Neutrophil (primary cell): ENCODE measurements around the gene KIAA1217.

DNA sequence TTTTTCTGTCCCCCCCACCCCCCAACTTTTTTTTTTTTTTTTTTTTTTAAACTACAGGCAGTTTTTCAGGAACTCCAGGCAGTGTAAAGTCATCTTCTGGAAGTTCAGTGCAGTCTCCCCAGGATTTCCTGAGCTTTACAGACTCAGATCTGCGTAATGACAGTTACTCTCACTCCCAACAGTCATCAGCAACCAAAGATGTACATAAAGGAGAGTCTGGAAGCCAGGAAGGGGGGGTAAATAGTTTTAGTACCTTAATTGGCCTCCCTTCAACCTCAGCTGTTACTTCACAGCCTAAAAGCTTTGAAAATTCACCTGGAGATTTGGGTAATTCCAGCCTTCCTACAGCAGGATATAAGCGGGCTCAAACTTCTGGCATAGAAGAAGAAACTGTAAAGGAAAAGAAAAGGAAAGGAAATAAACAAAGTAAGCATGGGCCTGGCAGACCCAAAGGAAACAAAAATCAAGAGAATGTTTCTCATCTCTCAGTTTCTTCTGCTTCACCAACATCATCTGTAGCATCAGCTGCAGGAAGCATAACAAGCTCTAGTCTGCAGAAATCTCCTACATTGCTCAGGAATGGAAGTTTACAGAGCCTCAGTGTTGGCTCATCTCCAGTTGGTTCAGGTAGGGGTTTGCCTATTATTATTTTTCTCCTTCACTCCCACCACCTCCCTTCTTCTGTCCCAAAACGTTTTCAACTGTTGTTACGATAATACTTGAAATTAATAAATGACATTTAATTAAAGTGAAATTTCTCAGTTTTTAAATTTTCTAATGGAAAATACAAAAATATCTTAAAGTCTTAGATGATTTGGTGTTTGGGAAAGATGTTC, 139.5 kb downstream of the MLLT10 start:
- PRO-cap: no peak

GRCh38 chr10:22002656-22003610, 597 bp downstream of the DNAJC1 start:
- PRO-cap: unidirectional peak, plus-strand start at chr10:22002934

DNA sequence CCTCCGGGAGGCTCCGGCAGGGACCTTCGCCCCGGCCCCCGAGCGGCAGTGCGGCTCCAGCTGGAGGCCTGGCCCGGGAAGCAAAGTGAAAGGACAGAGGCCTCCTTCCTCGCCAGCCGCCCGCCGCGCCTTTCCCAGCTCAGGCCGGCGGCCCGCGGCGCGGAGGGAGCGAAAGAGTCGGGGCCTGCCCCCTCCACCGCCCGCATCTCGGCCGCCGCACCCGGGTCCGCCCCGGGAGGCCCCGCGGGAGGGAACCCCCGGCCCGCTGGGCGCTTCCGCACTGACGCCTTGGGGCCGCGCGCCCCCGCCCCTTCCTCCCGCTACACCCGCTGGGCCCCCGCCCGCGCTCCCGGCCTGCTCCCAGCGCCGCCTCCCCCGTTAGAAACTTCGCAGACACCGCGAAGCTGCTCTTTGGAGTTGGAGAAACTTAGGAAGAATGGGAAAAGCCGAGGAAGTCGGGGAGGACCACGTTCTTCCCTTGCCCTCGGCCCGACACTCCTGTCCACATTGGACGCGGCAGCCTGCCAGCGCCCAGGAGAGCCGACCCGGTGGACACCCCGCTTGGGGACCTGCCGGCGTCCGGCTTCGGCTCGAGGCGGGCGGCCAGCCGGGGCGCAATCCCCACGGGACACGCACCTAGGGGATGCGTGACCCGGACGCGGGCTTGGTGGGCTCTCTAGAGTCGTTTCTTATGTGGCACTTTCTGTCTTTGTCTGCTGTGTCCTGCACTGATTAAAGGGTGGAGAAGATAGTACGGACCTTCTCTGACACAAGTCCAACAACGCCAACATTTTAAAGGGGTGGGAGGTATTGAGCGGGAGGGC, 4.3 kb upstream of the SPAG6 start:
- PRO-cap: no peak

- PRO-cap: no peak
These were observed 98.4 kb downstream of the PIP4K2A start for GRCh38 chr10:22615666-22616661.

GRCh38 chr10:22646190-22646968, 68.0 kb downstream of the PIP4K2A start:
- PRO-cap: no peak

GRCh38 chr10:22655278-22655551, 59.2 kb downstream of the PIP4K2A start:
- PRO-cap: no peak

GRCh38 chr10:22655552-22656144, 58.7 kb downstream of the PIP4K2A start:
- PRO-cap: no peak

- PRO-cap: no peak
These were observed 29.9 kb upstream of the MSRB2 start for GRCh38 chr10:23065417-23065851.

- PRO-cap: no peak
These were observed 17.3 kb upstream of the PTF1A start for GRCh38 chr10:23174758-23175204.

GRCh38 chr10:23342287-23342931, 2.2 kb downstream of the C10orf67 start:
- PRO-cap: no peak

DNA sequence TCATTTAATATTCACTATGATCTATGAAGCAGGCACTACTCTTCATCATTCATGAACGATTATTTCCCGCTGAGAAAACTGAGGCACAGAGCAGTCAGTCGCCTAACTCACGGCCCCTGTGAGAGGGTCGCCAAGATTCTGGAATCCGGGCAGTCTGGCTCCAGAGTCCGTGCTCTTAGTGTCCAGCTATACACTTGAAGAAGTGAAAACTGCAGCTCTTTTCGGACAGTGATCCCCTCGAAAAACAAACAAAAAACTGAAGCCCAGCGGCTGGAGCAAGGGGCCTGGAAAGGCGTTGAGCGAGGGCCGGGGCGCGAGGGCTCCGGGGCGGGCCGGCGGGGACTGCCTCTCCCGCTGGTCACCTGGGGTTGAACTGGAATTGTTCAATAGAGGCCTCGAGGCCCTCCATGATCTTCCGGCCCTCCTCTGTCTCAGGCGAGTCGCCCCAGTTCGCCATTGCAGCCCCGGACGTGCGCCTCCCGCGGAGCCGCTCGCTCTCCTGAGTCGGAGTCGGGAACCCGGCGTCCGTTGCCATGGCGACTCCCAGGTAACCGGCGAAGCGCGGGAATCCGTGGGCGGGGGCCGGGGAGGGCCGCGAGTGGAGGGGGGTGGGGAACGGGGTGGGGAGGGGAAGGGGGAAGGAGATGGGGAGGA, 926 bp downstream of the C10orf67 start:
- PRO-cap: no peak

DNA sequence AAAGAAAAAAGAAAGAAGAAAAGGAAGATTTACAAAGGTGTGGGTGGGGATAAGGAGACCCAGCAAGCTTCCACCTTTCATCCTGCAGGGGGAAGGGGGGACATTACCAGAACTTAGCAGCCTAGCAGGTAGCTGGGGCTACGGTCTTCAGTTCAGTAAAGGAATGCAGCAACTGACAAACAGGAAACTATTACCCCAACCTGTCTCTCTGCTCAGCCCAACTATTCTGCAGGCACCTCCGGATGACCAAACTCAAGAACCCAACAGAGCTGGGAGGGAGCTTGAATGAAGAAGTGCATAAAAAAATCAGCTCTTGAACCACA, 18.2 kb upstream of the C10orf67 start:
- PRO-cap: no peak

DNA sequence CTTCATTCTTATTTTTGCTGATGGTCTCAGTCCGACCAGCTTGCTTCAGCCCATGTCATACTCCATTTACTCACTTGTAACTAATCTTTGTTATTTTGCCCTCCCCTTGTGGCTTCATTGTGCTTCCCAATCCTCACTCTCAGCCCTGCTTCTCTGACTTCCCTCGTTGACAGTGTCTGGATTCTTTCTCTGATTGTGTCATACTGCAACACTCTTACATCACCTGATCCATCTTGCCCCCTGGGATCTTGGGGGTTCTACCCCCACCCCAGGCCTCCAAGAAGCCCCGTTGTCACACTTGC, 93.1 kb upstream of the KIAA1217 start:
- PRO-cap: no peak

- PRO-cap: no peak
These were observed at the start of gene KIAA1217 for GRCh38 chr10:24208650-24209863. Gene KIAA1217, plus strand, starts transcription at chr10:24209138.

DNA sequence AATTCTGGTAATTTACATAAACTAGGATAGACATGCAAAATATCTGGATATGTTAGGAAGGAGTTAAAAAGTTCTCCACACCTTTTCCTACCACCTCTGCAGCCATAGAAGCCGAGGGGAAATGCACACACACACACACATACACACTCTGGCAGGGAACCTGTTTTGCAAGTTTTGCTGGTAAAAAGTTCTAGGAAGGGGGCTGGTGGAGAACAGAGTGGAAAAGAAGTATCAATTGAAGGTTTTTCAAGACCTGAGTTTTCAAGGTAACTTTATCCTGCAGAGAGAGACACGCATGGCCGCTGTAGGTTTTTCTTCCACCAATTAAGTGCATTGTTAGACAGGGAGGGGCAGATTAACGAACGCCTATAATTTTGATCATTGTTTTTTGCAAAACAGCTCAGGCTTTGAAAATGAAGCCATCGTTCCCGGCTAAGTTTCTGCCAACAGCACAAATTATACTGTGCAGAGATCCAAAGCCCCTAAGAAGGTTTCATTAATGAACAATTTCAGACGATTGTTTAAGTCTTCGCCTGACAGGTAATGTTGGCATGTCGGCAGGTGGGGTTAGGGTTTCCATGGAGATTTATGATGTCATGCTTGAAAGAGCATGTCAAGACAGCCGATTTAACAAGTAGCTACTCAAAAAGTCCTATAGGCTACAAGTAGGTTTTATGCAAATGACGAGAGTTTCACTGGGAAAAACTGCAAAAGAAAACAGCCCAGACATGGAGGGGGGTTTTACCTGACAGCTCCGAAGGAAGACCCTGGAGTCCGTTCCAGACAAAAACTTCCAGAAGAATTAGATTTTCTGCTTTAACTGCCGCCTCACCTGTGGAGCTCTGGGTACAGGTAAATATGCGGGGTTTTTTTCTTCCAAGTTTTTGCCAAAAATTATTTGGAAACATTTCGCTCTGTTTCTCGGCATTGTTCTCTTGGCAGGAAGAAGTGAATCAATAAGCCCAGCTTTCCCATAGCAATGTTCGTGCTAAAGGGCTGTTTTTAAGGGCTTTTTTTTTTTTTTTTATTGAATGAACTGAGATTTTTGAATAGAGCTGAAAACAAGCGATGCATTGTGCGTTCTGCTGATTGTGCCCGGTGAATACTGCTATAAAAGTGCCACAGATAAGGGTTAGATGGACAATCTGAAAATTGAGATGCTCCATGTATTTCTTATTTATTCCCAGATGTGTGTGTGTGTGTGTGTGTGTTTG, 30.0 kb downstream of the KIAA1217 start:
- PRO-cap: no peak

DNA sequence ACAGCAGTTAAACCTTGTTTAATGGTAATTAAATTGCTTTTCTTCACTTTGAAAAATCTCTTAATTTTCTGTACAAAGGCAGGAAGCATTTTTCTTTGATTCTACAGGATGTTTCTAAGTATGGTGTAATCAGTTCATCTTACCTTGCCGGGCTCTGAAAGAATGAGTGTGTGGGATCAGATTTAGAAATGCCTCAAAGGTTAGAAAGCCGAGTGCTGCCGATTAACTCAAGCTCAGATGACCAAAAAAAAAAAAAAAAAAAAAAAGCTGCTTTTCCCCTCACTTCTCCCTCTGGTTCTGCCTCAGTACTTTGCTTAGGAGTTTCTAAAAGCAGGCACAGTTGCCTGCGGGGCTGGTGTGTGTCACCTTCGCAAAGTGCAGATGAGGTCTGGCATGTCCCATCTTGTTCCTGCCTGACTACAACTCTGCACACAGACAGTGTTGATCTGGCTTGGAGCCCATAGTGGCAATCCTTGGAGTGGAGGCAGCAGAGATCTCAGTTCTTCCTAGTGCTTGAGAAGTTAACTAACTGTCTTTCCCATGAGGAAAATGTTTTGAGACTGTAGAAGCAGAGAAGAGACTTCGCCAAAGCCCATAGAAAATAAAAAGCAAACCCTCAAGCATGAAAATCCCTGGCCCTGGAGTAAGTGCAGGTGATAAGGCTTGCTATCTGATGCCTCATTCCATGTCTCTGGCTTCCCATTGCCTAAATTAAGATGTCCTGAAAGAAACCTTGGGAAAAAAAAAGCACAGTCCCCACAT, 47.0 kb downstream of the KIAA1217 start:
- PRO-cap: no peak

- PRO-cap: no peak
These were observed 135.4 kb downstream of the KIAA1217 start for GRCh38 chr10:24344068-24344948.

DNA sequence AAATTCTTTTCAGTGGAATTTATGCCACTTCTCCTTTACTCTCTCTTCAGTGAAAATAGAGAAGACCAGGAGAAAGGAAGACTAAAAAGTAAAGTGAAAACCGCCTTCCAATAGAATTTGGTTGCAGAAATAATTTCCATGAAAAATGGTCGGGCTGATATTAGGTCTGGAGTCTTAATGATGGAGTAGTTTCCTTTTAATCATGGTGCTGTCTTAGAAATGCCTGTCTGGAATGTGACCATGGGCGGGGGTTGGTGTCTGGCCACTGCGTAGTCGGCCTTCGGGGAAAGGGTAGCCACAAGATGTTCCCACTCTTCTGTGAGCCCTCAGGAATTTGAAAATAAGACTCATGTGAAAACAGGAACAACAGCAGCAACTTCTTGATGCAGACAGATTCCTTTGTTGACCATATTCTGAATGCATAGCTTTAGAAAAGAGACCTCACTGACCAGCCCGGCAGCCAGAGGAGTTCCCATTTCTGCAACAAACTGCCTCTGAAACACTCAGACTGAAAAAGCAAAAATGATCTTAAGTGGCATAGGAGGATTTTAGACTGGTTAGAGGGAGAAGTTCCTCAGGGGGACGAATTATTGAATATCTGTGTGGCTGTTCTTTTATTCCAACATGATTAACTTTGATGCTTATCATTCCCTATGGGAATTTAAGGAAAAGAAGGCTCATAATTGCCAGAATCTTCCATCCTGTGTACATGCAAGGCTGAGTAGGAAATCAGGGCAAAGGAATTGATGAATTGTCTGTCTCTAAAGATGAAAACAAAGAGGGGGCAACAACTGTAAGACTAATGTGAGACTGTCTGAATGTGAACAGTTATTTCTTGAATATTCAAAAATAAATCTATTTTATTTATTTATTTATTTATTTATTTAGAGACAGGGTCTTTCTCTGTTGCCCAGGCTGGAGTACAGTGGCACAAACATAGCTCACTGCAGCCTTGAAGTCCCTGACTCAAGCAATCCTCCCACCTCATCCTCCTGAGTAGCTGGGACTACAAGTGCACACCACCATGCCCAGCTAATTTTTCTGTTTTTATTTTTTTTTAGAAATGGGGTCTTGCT, 177.1 kb downstream of the KIAA1217 start:
- PRO-cap: no peak

DNA sequence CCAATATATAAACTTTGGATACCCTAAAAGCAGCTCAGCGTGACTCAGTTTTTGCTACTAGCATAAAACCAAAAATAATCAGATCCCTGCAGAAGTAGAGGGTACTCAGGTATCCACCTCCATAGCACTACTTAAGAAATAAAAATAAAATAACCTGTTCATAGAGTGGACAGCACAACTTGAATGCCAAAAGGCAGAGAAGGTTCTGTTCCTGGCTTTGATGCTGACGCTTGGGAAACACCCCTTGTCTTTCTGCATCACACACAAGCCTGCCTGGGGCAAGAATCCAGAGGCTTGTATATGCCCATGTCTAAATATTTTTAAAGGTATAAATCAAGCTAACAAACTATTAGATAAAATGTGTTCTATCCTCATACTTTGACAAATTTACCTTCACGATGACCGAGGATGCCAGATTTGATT, 207.3 kb downstream of the KIAA1217 start:
- PRO-cap: no peak

DNA sequence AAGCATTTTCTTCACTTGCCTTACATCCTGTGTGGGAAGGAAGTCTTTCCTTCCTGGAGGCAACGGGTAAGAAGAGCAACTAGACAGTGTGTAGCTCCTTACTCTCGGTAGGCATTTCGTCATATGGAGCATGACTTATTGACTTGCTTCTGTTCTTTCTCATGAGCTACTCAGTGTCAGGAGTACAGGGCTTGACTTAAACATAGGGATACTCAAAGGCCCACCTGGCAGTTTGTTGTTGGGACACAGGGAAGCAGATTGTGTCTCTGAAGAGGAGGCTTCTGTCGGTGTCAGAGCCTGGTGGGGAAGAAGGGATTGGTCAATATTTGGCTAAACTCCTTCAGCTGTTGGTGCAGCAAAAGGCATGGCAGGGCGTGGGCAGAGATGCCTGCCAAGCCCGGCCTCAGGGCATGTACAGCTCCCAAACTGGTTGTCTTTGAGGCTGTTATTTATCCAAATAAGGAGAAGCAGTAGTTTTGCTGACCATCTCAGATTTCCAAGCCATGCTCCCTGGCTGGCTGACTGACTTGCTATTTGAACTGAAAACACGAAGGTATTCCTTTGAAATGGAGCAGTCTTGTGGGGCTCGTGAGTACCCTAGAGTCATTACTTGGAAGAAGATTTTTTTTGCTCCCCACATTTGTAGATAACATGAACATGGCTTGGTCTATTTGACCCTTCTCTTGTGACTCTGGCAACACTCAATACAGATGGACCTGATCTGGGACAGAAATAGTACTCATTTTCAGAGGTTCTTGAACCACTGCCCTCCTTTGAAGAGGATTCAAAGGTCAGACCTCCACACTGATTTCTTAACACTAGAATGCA, 249.0 kb downstream of the KIAA1217 start:
- PRO-cap: no peak